LHCN-M2 (cell line): ENCODE results near the gene U2AF1.

DNA sequence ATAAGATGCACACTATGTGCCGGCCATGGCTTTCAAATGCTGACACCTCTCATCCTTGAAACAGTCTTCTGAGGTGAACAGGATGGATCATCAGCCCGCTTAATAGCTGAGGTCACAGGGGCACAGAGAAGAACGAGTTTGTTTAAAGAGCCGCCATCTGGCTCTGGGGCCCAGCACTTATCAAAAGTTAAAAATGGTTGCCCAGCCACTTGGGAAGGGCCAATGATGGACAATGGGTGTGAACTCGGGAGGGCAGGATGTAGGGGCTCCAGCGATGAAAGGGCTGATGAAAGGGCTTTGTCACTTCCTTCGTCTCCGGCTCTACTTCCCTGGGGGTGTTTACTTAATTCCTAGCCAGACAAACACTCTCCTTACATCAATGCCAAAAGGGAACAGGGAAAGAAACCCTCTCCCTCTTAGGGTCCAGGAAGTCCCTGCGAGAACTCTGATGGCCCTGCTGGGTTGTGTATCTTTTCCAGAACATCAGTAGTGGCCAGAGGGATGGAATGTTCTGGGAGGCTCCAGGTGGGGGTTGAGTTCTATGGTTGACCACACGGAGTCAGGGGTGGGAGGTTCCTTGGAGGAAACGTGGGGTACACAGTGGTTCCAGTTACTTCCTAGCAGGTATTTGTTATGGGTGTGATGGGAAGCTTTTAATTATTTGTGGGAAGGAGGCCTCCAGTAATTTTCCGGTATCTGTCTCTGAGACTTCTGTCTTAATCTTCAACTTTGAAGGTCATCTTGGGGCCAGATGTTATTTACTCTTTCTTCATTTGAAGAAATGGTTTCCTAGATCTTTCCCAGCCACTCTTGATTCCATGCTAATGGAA lies 9.0 kb upstream of the ABCG1 start:
- RAMPAGE, long total RNA: no peak

DNA sequence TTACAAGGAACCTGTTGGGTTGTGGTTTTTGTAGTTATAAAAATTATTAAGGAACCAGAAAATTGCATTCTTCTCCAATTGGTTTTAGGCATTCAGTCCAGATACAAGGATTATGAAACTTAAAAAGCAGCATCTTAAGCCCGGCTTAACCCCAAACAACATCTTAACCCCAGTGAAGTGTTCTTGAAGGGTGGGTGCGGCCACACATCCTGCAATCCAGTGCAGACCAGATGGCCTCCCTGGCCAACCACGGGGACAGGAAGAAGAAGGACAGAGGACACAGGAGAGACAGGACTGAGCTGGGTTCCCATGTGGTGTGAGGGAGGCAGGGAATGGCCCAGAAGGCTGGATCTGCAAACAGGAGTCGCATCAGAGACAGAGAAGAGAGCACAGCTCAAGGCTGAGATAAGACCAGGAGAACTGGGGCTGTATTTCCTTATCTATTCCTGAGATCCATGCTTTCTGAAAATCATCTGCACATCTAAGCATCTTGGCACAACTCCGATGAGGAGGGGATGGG lies 26.4 kb downstream of the ABCG1 start:
- RAMPAGE, long total RNA: no peak

GRCh38 chr21:42250380-42251013 lies 31.6 kb downstream of the ABCG1 start:
- RAMPAGE, long total RNA: no peak

- RAMPAGE, long total RNA: no peak
Observed at GRCh38 chr21:42278946-42279669, 36.1 kb downstream of the TFF3 start.

DNA sequence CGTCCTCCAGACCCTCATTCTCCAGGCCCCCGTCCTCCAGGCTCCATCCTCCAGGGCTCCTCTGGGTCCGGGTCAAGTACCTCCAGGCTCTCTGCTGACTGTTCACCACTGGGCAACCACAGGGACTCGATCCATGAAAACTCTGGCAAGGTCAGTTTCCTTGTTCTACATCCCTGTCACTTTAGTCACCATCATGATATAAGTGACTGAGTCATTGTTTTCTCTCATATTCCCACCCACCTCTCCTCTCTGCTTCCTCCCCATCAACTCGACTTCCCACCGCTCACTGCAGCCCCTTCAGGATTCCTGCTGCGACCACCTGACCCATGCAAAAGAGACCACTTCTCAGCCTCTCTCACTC lies 1.5 kb upstream of the TFF2 start:
- RAMPAGE, long total RNA: no peak

- RAMPAGE, long total RNA: no peak
Observed at GRCh38 chr21:42460234-42460749, 35.7 kb downstream of the RSPH1 start.

- RAMPAGE, long total RNA: no peak
Observed at GRCh38 chr21:42461715-42462409, 34.2 kb downstream of the RSPH1 start.

DNA sequence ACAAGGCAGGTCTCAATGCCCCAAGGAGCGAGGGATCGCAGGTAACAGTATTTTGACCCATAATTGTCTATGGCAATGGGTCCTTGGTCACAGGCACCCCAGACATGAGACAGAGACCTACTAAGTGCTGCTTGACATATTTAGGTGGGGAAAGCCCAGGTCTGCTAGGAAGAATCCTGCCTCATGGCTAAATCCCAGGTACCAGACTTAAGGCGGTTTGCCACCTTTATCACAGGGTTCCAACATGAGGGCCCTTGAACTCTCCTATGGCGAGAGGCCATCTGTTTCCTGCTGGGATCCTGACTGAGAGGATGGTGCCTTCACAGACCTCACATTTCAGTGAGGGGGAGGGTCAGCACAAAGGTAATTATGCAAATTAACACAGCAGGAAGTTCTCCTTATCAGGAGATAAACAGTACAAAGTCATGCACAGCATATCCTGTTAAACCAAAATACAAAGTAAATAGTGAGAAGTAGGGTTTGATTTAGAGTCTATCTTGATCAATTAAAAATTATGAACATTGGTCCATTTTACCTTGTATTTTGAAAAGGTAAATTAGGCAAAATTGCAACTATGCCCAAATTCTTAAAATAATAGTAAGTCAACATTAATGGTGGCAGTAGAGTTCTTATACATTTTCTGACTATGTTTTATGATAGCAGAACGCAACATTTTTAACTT lies 33.5 kb downstream of the RSPH1 start:
- RAMPAGE, long total RNA: no peak

- RAMPAGE, long total RNA: no peak
Observed at GRCh38 chr21:42515330-42515752, 1.7 kb downstream of the SLC37A1 start.

GRCh38 chr21:42525343-42525753 lies 11.7 kb downstream of the SLC37A1 start:
- RAMPAGE, long total RNA: no peak

DNA sequence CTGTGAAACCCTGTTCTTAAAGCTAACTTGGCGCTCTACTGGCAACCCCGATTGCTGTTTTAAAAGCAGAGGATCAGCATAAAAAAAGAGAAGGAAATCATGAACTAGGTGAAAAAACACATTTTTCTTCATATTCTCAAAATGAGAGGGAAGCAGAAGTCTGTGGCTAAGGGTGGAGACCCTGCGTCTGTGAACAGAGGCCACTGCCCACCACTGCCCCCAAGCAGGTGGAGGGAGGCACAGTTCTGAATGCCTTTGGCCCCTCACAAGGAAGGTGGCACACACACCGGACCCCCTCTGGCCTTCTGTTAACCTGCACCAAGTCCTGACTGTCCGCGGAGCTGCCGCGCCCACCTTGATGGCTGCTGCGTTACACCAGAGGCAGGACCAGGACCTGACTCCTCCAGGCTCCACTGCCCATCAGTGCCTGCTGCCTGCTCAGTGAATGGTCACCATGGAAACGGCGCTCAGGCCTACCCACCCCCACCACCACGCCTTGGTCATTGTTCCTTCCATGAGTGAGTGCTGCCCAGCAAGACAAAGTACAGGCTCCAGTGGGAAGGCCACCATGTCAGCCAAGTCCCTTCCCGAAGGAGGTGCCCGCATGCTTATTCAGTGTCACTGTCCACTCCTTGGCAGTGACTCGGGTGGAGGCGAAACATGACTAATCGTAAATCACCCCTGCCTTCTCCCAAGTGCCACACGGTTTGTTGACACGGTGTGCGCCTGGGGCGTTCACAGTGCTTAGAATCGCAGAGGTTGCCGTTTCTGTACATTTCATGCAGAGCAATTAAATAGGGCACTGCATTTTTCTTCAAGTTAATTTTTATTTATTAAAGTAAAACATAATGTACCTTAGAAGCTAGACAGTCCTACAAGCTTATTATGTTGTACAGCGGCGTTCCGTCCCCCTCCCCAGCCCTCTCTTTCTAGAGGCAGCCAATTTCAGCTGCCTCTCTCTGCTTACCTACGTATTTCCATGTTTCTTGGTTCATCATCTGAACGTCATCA lies 57.3 kb downstream of the SLC37A1 start:
- RAMPAGE, long total RNA: no peak

- RAMPAGE, long total RNA: no peak
Observed at GRCh38 chr21:42580358-42580907, 66.8 kb downstream of the SLC37A1 start.

DNA sequence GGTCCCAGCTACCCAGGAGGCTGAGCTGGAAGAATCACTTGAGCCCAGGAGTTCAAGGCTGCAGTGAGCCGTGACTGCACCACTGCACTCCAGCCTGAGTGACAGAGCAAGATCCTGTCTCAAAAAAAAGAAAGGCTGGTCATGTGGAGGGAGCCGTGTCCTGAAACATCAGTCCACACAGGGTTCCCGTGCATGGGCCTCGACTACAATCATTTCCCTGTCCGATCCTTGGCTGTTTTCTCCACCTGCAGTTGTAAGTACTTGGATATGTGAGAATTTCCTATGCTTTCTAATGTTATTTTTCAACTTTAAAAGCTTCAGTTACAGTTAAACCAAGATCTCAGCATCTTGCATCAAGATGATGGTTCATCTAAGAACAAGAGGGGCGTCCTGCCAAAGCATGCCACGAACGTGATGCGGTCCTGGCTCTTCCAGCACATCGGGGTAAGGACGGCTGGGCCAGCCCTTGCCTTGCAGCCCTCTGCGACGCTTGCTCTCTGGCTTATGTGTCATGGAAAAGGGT lies 46.7 kb downstream of the PKNOX1 start:
- RAMPAGE, long total RNA: no peak

GRCh38 chr21:43107471-43107670 lies at the start of gene U2AF1:
Gene U2AF1, minus strand, starts transcription at chr21:43107570.
- RAMPAGE, long total RNA: no peak

DNA sequence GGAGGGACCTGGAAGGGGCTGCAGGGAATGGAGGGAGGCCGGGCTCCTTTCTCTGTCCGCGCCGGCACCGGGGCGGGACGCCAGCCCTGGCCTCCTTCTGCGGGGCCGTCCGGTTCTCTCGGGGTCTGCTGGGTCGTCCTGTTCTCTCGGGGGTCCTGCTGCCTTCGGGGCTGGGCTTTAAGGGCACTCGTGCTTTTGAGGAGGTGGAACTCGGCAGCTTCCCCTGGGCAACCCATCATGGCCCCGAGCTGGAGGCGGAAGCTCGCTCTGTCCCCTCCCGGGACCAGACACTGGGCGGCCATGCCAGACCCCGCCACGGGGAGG lies 4.2 kb downstream of the CRYAA start:
- RAMPAGE, long total RNA: no peak

DNA sequence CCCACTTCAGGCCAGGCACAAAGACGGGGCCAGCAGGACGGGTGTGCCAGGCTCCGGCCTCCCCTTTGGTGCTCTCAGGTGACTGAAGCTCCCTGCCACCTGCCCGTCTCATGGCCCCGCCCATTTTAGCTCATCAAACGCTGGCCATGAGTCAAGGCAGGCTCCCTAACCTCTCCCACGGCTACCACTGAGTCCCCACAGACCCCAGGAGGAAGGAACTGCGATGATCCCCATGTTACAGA lies 109.6 kb downstream of the CRYAA start:
- RAMPAGE, long total RNA: no peak

GRCh38 chr21:43306943-43307698 lies 119.8 kb downstream of the SIK1 start:
- RAMPAGE, long total RNA: no peak

- RAMPAGE, long total RNA: no peak
Observed at GRCh38 chr21:43609586-43610416, 44.8 kb downstream of the H2BC12L start.

DNA sequence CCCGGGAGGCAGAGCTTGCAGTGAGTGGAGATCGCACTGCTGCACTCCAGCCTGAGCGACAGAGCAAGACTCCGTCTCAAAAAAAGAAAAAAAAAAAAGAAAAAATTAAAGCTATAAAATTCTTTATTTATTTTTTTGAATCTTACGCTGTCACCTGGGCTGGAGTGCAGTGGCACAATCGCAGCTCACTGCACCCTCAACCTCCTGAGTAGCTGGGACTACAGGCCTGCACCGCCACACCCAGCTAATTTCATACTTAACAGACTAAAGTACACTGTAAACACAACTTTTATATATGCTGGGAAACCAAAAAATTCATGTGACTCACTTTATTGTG lies 40.5 kb downstream of the HSF2BP start:
- RAMPAGE, long total RNA: no peak

DNA sequence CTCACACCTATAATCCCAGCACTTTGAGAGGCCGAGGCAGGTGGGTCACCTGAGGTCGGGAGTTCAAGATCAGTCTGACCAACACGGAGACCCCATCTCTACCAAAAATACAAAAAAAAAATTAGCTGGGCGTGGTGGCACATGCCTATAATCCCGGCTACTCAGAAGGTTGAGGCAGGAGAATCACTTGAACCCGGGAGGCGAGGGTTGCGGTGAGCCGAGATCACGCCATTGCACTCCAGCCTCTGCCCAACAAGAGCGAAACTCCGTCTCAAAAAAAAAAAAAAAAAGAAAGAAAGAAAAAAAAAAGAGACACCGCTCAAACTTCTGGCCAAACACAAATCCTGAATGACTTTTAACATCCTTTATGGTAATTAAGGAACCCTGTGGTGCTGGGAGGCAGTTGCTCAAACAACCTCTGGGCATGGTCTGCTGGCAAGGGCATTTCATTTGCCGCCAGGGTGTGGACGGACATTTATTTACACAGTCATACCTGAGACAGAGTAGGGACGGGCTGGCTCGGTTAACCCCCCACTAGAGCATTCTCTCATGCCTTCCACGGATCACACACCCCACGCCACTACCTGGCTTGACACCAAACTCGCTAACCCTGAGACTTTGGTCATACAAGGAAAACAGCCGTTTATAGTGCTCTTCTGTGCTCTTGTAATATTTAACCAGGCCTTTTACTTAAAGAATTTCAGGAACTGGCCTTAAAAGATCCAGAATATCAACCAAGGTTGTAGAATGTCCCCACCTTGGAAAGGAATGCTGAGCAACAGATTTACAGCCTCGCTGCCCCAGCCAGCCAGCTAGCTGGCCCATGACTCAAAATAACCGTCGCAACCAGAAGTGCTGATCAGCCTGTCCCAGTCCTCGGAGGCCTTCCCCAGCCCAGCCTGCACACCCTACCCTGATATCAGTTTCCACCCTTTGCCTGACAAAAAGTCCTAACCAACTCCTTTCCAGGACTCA lies 6.7 kb upstream of the PDXK start:
- RAMPAGE, long total RNA: no peak